Skeletal muscle cell (primary cell): Measurements from ENCODE around the gene SLC22A1.

DNA sequence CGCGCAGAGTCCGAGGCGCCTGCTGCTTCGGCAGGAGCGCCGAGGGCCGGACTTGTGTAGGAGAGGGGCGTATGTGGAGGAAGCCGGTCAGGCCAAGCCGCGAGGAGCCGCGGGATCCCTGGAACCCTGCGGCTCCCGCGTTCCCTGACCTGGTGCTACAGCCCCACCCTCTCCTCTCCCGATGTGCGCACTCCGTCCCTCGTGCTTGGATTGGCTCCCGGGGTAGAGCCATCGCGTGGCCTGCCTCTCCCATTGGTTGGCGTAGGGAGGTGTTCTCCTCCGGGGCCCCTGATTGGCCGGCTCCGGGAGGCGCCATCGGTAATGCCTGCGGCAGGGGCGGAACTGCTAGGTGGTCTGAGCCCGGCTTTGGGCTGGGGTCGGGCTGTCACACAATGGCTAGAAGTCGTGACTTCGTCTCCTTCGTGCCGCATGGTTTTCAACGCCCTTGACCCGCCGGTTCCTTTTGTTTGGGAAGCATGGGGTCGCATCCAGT, 363 bp downstream of the ACAT2 start:
- RRBS = 2% methylated on average over 25 of the region's 42 CpGs

DNA sequence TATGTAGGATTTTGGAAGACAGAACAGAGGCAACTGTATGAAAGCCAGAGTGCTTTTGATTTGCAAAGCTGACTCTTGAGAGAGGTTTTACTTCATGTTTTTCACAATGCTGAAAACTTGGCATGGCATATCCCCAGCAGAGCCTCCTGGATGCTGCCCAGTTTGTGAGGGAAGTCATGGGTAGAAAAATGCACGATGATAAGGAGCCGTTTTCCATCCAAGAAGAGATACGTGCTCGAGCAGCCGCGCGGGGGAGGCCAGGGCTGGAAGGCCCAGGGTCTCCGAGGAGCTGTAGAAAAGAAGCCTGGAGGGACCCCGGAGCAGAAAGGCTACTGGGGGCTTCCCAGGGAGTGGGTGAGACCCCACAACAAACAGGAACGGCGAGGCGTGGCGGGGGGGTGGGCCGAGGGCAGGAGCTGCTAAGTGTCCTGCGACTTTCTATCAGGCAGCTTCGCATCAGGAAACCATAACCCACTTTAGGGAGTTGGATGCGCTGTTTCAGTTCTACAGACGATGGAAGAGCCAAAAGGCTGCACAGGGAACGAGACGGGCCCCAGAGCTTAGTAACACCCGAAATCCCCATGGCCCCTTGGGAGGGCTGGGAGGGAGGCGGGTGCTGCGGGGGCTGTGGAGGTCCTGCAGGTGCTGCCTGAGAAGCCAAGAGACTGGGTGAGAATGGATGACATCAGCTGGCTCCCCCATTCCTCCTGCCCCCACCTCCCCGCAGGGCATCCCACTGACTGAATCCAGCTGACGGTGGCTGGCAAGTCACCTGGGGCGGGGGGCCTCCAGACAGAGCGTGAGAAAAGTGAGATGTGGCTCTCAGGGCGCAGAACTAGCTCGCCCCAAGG, 36.5 kb downstream of the PNLDC1 start:
- RRBS = no CpG with 5 or more reads among the region's 29 CpGs

DNA sequence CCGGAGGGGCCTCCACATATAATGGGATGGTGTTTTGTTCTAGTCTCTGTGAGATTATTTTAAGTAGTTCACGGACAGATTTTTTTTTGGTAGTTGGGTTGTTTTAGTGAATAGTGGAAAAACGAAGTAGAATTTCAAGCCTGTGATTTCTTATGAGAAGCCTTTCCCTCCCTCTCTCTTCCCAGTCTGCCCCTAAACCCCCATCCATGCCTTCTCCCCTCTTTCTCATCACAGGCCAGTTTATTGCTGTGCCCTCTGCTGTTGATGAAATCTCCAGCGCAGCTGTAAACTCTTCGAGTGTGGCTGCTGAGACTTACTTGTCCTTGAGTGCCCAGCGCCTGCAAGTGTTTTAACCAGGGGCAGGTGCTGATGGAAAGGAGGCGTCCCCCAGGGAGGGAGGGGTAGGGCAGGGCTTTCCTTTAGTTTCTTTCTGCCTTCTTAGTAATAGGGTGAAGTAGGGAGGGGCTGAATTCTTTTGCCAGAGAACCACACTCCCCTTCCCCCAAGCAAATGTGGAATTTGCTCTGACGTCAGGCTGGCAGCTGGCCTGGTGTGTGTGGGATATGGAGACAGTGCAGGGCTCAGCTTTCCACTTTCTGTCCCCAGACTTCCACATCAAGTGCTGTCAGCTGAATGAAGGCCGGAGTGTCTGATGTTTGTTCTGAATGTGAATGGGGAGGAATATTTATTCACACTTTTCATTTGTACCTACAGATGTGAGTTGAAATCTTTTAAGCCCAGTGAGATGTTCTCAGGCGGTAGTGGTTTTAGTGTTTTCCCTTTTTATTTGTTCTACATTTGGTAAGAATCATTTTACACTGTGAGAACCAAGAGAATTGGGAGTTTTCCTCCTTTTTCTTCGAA, 61.2 kb downstream of the IGF2R start:
- RRBS = no CpG with 5 or more reads among the region's 11 CpGs

DNA sequence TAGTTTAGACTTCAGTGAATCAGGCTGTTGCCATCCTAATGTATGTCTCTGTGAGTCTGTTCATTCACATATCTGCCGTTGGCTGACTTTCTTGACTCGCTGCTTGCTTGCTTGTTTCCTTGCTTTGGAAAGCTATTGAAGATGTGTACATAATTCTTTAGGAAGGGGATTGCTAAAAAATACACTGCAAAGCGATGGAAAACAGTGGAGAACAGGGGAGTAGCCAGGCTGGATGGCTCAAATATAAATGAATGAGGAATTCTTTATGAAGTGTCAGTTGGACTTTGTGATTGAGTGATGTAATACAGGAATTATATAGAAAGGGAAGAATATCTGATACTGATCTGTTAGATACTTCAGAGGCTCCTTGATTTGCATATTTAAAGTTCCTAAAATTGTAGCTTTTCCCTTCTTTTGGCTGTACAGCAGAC, 25.9 kb upstream of the SLC22A1 start:
- RRBS = no CpG with 5 or more reads among the region's 3 CpGs

GRCh38 chr6:160121426-160122424, at the start of gene SLC22A1:
TSS of gene SLC22A1 (plus strand) at chr6:160121815.
- RRBS = no CpG with 5 or more reads among the region's 23 CpGs

DNA sequence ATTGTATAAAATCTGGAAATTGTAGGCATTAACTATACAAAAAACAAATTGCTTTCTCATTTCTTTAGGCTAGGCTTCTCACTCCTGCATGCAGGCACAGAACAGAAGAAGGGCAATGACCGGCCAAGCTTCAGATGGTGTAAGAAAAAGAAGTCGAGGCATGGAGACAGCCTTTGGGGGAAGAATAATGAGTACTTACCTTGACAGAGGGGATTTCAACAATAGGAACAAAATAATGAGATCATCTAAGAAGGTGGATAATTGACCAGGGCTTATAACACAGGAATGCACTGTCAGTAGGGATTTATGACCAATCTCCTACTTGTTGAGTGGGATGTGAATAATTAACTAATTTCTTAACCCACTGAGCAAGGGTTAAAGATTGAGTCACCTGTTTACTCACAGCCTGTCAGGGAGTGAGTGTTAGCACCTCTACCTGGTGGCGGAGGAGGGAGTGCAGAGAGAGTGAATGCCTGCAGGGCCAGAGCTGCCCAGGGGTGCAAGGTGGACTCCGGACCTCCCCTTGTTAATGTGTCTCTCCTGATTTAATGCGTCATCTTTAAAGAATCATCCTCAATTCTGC, 4.0 kb downstream of the SLC22A2 start:
- RRBS = no CpG with 5 or more reads among the region's 5 CpGs

DNA sequence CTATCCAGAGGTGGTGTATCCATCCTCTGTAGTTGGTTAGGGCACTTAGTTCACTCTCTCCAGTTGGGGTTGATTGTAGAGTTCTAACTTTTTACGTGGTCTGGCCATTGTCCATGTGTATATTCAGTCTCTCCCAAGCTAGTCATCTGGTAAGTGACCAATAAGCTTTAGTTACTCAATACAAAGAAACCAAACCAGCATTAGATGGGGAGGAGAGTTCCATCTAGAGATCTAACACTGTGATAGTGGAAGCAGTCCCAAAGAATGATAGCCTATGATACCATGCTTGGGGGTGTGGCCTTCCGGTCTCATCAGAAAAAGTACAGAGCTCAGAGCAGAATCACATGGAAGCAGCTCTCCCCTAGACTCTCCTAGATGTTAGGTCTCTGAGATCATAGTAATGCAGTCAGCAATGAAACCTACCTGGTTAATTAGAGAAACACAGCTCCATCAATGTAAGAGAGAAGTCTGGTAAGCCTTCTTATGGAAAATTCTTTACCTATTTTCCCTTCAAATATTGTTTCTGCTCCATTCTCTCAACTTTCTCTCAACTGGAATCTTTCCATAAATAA, 13.7 kb upstream of the SLC22A2 start:
- RRBS = no CpG with 5 or more reads among the region's 2 CpGs

DNA sequence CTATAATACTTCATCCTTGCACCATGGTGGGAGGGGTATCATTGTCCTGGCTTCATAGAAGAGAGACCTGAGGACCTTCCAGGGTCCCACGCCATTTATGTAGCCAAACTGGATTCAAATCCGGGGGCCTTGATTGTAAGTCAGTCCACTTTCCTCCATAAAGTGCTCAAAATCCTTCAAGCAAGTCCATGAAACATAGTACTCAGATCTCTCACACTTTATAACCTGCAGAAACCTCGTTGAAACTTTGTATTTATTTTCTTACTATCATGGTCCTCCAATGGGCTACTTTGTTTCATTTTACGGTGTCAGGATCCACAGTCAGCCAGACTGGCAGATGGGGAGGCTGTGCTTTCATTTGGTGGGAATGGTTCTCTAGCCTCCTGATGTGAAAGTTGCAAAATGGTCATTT, 3.6 kb downstream of the SLC22A3 start:
- RRBS = no CpG with 5 or more reads among the region's 4 CpGs

- RRBS = no CpG with 5 or more reads among the region's 4 CpGs
Measured at GRCh38 chr6:160521869-160522227, 142.2 kb downstream of the LPA start.

- RRBS = no CpG with 5 or more reads among the region's 6 CpGs
Measured at GRCh38 chr6:160738591-160739351, 36.7 kb downstream of the PLG start.

DNA sequence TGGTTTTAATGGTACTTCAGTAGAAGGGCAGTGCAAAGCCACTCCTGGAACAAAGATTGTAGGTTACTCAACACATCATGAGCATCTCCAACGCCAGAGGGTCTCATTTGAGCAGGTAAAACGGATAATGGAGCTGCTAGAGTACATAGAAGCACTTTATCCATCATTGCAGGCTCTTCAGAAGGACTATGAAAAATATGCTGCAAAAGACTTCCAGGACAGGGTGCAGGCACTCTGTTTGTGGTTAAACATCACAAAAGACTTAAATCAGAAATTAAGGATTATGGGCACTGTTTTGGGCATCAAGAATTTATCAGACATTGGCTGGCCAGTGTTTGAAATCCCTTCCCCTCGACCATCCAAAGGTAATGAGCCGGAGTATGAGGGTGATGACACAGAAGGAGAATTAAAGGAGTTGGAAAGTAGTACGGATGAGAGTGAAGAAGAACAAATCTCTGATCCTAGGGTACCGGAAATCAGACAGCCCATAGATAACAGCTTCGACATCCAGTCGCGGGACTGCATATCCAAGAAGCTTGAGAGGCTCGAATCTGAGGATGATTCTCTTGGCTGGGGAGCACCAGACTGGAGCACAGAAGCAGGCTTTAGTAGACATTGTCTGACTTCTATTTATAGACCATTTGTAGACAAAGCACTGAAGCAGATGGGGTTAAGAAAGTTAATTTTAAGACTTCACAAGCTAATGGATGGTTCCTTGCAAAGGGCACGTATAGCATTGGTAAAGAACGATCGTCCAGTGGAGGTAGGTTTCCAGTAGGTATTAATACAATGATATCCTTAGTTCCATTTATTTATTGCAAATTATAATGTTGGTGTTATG, 57.9 kb downstream of the MAP3K4 start:
- RRBS = 97% methylated on average over 1 of the region's 13 CpGs

DNA sequence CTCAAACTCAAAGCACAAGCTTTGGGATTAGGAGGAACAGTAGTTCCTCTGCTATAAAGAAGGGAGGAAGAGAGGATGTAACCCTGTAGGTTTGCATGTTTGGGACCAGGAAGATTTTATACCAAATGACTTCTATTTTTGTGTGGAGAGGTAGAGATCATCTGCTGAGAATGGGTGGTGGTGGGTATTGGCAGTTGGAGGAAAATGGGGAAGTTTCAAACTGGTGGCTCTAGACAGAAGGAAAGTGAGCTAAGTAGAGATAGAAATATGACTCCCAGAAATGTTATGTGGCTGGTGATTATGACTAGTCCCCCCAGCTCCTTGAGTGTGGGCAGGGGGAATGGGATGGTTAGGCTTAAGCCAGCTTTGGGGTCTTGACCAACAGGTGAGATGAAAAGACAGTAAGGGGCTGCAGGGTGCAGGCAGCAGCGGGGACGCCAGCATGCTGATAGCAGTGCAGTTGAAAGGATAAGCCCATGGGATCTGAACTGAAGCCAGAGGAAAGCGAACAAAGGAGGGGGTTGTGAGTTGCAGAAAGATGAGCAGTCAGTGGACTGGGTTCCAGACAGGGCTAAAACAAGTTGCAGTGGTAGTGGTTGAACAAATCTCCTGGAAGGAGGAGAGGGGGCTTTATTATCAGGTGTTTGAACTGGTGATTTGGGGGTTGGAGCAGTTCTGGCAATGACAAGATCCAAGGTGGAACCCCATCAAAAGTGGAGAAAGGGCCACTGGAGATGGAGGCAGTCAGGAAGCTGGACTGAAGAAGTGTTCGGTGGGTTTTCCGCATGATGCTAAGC, 86.6 kb downstream of the MAP3K4 start:
- RRBS = no CpG with 5 or more reads among the region's 5 CpGs

DNA sequence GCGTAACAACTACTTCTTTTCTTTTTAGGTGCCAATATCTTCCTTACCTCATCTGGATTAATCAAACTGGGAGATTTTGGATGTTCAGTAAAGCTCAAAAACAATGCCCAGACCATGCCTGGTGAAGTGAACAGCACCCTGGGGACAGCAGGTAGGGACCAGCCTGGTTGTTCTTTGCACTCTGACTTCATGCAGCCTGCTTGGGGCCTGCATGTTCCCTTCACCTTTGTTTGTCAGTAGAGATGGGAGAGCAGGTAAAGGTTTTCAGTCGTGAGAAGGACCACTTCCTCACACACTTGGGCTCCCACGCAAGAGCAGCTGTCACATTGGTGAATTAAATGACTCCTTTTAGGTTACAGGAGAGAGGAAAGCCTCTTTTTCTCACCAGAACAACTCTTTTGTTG, 120.2 kb downstream of the MAP3K4 start:
- RRBS = no CpG with 5 or more reads among the region's 3 CpGs

- RRBS = no CpG with 5 or more reads among the region's 11 CpGs
Measured at GRCh38 chr6:161170127-161170482, 103.8 kb downstream of the AGPAT4 start.

DNA sequence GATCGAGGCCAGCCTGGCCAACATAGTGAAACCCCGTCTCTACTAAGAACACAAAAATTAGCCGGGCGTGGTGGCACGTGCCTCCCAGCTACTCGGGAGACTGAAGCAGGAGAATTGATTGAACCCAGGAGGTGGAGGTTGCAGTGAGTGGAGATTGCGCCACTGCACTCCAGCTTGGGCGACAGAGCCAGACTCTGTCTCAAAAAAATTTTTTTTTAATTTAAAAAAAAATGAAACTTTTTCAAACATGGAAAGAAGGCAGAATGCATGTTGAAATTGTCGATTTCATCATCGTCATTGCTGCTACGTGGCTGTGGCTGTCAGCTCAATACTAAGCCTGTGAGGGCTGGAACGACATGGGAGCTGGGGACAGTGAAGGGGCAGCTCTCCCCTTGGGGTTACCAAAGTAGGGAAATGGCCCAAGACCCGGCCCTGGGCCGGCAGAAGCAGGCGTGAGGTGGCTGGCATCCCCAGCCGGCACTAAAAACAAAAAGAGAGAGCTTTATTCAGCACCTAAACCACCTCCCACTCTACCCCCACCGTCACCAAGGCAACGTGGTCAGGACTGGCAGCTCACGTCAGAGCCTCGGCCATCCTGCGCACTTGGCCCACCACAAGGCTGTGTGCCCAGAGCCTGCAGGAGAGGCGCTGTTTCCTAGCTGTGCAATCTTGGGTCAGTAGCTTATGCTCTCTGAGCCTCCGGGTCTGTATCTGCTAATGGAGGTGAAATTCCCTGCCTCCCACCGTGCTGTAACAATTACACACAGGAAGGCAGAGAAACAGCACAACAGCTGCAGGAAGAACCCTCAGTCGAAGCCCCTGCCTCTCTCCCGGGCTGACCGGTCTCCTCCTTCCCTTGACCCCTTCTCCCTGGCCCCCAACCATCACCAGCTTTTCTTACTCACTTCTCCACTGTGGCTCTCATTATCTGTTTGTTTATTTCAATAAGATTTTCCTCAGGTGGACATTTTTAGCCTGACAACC, 30.7 kb downstream of the AGPAT4 start:
- RRBS = 52% methylated on average over 3 of the region's 27 CpGs

GRCh38 chr6:162361483-162361762, 366.1 kb downstream of the PRKN start:
- RRBS = no CpG with 5 or more reads among the region's 3 CpGs

GRCh38 chr6:162679653-162680174, 47.9 kb downstream of the PRKN start:
- RRBS = no CpG with 5 or more reads among the region's 1 CpG

- RRBS = no CpG with 5 or more reads among the region's 5 CpGs
Measured at GRCh38 chr6:163086107-163086843, 328.2 kb upstream of the QKI start.

DNA sequence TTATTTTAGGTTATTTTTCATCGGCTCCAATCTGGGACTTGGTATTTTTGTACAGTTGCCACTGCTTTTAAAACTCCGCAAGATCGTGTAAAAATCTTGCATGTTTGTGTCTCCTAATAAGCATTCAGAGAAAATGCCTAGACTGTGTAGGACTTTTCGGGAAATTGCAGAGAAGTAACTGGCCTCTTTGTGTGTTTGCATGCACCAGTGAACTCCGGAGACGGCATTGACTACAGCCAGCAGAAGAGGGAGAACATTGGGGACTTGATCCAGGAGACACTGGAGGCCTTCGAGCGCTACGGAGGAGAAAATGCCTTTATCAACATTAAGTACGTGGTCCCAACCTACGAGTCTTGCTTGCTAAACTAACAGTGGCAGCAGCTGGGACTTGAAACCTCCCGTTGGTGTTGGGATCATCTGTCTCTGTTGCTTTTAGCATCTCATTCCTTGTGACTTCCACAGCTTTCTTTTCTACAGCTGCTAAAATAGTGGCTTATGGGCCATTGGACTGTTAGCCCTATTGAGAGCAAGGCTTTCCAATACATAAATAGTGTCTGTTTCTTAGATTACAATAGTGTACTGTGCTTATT, 99.8 kb upstream of the QKI start:
- RRBS = no CpG with 5 or more reads among the region's 12 CpGs

- RRBS = no CpG with 5 or more reads among the region's 5 CpGs
Measured at GRCh38 chr6:163403586-163404000, 10.9 kb upstream of the QKI start.